Parietal lobe (tissue), 2 donors: ENCODE measurements around the genes ZNF875 and ZNF527.

- RAMPAGE, long total RNA = no peak
These were observed 11.5 kb upstream of the HCST start for GRCh38 chr19:35890720-35891429.

DNA sequence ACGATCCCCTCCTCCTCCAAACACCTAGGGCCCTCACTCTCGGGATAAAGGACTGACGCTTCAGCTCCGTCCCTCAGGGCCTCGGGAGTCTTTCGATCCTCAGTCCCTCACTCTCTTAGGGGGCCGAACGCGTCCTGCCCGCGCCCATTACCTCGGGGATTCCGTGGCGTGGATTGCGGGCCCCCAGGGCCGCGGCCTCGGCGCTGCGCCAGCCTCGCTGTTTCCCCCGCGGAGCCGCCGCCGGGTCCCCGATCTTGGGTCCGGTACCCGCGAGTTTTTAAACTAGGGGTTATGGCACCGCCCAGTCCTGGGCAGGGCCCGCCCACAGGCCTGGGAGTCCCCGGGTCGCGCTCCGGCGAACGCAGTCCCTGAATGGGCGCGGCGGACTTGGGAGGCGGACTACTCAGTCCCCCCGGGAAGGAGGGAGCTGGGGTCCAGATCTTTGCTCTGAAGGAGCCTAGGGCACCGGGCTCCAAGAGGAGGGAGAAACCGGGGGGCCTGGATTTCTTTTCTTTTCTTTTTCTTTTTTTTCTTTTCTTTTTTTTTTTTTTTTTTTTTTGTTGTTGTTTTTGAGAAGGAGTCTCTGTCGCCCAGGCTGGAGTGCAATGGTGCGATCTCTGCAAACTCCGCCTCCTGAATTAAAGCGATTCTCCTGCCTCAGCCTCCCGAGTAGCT lies 1.9 kb upstream of the HCST start:
- RAMPAGE, long total RNA = no peak

GRCh38 chr19:36113913-36114677 lies 580 bp downstream of the POLR2I start:
- RAMPAGE, long total RNA = no peak

DNA sequence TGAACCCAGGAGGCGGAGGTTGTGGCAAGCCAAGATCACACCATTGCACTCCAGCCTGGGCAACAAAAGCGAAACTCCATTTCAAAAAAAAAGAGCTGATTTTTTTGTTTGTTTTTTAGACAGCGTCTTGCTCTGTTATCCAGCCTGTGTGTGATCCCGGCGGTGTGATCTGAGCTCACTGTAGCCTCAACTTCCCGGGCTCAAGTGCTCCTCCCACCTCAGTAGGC lies 10.6 kb upstream of the CAPNS1 start:
- RAMPAGE, long total RNA = no peak

DNA sequence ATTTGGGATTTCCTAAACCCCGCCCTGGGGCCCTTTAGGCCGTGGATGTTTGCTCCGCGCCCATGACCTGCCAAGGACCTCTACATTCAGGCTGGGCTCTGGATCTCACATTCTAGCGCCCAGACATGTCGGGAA lies 561 bp downstream of the CAPNS1 start:
- RAMPAGE, long total RNA = no peak

DNA sequence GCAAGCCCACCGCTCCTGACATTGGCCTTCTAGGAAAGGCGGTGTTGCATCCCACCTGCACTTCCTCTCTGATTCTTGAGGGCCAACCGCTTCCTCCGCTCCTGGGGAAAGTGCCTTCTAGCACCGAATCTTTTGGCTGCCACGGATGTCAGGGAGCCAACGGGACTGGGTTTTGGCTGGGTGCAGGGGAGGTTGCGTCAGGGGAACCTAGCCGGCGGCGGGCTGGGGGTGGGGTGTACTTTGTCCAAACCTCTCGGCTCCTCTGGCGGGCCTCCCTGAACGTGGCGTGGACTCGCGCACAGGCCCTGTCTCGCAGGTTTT lies 58.1 kb downstream of the ZNF146 start:
- RAMPAGE, long total RNA = no peak

- RAMPAGE, long total RNA = no peak
These were observed 47.8 kb downstream of the ZFP14 start for GRCh38 chr19:36331259-36331610.

DNA sequence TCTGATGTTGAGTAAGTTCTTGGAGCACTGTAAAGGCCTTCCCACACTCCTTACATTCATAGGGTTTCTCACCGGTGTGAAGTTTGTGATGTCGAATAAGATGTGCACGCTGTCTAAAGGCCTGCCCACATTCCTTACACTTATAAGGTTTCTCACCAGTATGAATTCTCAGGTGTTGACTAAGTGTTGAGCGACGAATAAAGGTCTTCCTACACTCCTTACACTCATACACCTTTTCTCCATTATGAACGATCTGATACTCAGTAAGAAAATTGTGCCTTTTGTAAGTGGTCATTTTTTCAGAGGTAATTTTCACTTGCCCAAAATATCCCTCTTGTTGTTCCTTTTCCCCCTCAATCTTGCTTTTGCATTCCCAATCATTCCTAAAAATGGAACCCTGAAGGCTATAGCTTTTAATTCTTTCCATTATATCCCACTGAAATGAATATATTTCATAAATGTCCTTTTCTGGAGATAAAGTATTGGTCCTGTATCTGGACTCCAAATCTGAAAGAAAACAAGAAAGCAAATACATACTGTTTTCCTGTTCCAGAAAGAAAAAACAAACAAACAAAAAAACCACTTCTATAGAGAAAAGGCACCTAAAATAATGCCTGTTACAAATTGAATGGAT lies 37.8 kb downstream of the ZFP14 start:
- RAMPAGE, long total RNA = no peak

- RAMPAGE, long total RNA = no peak
These were observed 1.5 kb downstream of the ZNF850 start for GRCh38 chr19:36771169-36771428.

- RAMPAGE, long total RNA = no peak
These were observed 440 bp downstream of the ZNF790 start for GRCh38 chr19:36837671-36838223.

DNA sequence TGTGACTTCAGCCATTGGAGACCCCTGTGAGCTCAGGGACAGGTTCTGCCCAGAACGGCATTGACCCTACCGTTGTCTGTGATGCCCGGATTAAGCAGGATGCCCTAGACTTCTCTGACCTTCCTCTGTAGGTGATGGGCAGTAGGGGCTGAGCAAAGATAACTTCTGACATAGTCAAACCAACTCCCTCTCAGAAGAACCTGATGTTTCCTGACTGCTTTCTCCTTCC lies 835 bp downstream of the ZNF345 start:
- RAMPAGE, long total RNA = no peak

- RAMPAGE, long total RNA = no peak
These were observed 790 bp downstream of the ZNF568 start for GRCh38 chr19:36916939-36917305.

DNA sequence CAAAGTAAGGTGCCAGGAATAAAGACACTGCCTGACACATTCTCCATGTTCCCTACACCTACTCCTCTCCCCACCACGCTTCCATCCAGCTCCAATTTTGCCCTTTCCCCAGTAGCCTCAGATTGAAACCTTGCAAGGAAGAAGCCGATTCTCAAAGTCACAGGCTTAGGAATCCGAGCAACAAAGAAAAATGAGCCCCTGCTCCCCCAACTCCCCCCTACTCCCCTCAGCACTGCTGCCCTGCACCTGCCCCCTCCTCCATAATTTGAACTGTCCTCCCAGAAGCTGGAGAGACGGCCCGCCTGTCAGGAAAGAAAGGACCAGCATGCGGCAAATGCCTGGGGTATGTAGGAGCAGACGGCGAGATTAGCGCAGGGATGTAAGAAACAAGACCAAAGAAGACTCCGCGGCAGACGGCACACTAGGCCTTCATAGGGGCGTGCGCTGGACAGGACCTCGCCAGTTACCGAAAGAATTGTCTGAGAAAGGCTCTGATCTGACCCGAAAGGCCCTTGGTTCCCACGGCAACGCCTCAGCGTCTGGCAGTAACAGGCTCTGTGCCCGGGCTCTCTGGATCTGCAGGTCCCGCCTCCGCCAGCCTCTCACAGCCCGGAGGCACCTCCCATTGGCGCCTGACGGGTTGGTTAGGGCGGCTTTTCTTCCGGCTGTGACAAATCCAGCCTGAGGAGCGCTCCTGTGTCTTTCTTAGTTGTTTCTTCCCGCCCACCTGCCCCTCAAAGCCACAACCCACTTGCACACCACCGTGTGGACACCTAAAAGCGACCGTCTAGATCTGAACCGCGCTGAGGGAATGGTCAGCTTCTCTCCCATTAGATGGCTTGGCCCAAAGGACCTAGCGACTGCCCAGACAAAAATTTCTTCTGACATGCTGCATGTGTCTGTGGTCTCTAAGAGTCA lies 21.9 kb upstream of the ZNF875 start:
- RAMPAGE, long total RNA = no peak

DNA sequence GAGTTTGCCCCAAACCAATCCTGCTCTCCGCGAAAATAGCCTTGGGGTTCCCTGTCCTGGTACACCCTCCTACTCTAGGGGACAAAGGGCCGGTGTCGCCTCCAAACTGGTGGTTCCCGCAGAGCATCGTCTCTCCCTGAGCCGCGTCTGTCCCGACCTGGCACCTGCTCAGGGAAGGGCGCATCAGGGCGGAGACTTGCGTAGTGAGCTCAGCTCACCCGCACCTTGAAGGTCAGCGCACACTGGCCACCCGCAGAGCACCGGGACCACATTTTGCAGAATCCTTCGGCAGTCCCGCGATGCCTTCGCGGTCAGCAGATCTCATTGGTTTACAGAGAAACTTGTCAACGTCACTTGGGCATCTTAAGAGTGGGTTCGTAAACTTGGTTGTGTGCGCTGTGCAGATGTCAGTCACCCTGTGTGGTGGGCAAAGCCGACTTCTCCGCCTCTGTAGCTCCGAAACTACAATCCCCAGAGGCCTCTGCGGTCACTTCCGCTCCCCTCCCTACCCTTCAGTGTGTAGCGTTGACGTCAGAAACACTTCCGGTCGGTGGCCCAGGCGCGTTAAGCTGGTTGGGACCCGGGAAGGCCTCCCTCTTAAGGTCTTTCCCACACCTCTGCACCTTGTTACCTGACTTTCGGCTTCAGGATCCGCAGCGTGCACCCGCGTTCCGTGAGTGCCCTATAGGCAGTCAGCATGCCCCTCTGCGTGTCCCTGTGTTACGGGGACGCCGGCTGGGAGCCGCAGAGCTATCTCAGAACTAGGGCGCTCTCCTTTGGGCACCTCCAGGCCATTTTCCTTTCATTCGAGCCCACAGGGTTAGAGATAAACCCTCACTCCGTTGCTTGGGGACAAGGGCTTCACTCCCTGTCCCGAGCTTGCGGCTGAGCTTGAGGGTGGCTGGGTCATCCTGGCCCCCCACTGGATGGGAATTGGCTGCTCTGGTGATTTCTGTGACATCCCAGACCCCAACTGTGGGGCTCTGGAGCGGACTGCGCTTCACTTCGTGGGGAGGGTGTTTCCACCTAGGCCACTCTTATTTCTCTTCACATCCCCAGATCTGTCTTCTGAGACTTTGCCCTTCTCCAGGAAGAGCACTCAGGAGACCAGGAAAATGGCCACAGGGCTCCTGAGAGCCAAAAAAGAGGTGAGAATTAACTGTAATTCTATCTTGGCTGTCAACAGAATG lies at the start of gene ZNF875:
TSS of gene ZNF875 (plus strand) at position 540 of the 1,190 bp plus-strand sequence.
- RAMPAGE, long total RNA = no peak

- RAMPAGE, long total RNA = no peak
These were observed at the start of gene ZNF527 for GRCh38 chr19:37370479-37371722. TSS of gene ZNF527 (plus strand) at chr19:37371099.

DNA sequence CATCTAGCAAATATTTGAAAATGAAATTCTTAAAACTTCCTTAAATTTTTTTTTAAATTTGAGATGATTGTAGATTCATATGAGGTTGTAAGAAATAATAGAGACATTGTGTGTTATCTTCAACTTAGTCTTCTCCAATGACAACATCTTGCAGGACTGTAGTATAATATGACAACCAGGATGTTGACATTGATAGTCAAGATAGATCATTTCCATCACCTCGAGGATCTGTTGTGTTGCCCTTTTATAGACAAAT lies 1.2 kb downstream of the ZNF540 start:
- RAMPAGE, long total RNA = no peak

- RAMPAGE, long total RNA = no peak
These were observed 26.2 kb downstream of the SIPA1L3 start for GRCh38 chr19:37932769-37934055.

DNA sequence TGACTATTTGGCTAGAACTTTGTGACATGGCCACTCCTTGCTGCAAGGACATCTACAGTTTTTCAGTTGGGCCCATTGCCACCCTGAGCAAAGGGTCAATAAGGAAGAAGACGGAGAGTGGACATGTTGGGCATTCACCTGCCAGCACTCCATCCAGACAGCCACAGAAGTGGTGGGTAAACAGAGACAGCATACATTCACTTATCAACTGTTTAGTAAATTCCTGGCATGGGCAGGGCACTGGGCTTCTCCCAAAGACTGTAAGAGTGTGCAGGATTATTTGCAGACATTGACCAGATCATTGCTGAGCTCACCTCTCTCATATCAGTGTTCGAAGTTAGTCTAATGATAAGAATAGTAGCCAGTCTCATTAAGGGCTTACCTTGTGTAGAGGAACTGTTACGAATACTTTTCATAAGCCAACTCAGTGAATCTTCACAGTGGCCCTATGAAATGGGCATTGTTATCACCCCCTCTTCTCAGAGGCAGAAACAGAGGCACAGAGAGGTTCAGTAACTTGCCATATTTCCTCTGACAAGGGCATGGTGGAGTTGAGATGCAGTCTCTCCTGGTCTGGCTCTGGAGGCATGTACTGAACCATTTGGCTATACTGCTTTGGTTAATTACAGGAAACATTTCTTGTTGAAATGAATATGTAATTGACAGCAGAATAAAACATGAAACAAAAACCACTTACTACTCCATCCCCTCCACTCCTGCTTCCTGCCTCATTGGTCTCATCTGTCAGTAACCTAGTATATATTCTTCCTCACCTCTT lies 29.4 kb downstream of the SIPA1L3 start:
- RAMPAGE, long total RNA = no peak

DNA sequence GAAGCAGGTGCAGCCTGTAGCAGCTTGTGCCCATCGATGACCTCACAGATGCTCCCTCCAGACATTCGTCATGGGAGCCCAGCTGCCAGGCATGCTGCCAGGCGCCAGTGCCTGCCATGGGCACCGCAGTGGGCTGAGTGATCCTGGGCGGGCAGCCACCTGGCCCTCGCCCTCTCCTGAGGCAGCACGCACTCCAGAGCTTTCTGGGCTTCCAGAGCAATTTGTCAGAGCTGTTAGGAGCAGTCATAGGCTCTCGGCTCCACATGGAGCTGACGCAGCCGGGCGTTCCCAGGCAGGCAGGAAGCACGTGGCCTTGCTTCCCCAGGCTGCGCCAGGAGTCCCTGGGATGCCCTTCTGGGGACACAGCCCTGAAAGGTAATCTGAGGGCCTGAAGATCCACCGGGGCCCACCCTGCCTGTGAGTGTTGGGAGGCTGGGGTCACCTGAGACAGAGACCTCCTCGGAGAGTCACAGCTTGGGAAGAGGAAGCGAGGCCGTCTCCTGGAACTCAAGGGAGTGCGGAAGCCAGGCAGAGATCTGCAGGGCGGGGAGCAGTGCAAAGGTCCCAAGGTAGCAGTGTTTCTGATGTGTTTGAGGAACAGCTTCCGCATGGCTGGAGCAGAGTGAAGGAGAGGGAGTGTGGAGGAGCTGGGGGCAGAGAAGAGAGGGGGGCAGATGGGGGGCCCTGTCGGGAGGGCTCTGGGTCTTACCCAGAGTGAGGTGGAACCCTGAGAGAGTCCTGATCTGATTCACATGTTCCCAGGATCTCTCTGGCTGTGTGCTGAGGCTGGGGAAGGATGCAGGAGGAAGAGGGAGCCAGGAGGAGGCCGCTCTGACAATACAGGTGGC lies 50.5 kb downstream of the DPF1 start:
- RAMPAGE, long total RNA = no peak

- RAMPAGE, long total RNA = no peak
These were observed 4.5 kb upstream of the DPF1 start for GRCh38 chr19:38228469-38228980.